ENCODE data around the gene DIDO1.

GRCh38 chr20:62370380-62370913, 3.3 kb upstream of the LAMA5 start:
- PRO-cap, 4 experiments: no peak in any of the 4 experiments
- RAMPAGE, long total RNA, 4 experiments: no peak in any of the 4 experiments

- PRO-cap, 4 experiments: peak in 4 of 4 experiments; most common minus-strand start chr20:62387339 (in 3)
- RAMPAGE, long total RNA, 4 experiments: no peak in any of the 4 experiments
Observed at GRCh38 chr20:62387233-62387887, 457 bp downstream of the RPS21 start.

DNA sequence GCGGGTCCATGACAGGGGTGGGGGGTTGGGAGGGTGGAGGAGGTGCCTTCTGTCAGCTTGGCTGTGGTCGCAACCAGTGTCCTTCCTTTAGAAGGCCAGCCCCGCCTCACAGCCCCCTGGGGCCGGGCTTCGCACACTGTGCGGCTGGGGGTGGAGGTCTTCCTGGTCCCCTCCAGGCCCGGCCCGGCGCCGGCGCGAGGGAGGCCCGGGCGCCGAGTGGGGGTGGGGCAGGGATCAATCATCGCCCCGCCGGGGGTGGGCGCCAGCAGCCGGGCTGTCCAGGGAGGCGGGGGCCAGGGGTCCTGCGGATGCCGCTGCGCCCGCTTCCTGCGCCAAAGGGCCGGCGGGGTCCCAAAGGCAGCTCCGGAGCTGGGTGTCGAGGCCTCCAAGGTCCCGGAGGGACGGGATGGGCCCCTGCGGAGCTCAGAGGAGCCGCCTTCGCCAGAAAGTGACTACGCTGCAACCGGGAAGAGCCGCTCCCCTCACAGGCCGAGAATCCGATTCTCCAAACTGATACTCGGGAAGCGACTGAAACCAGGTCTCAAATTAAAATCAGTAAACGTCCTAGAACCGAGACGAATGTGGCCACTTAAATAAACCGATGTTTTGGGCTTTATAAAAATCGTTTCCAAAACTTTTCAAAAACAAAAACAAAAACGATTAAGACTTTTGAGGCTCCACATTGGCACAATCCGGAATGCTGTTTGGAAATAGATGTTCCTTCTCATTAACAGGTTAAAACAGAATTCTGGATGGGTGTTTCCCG, 1.5 kb downstream of the GATA5 start:
- PRO-cap, 4 experiments: no peak in any of the 4 experiments
- RAMPAGE, long total RNA, 4 experiments: no peak in any of the 4 experiments

DNA sequence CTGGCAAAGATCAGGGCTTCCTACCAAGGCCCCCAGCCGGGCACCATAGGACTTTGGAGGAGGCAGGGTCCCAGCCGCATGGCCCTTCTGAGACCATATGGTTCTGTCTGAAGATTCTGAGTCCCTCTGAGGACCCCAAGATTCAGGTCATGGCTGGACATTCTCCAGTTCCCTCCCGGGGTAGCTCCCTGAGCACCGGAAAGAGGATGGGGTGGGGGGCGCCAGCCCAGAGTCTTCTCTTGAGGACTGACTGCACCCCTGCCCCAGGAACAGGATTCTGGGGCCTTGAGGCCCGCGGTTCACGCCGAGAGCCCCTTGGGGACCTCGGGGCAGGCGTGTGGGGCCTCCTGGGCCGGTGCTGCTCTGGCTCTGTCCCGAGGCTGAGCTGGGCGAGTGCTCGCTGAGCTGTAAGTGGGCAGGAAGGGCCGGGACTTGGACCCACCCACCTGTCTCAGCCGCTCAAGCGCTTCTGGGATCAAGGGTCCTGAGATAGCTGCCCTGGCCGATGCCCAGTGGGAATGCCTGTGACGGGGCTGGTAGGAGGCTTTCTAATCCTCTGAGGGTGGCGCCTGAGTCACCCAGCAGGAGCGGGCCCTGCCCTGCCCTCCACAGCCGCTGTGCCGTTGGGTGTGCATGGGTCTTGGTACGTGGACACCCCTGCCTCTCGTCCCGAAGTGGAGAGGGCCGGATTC, 42.9 kb upstream of the GATA5 start:
- PRO-cap, 4 experiments: no peak in any of the 4 experiments
- RAMPAGE, long total RNA, 4 experiments: no peak in any of the 4 experiments

DNA sequence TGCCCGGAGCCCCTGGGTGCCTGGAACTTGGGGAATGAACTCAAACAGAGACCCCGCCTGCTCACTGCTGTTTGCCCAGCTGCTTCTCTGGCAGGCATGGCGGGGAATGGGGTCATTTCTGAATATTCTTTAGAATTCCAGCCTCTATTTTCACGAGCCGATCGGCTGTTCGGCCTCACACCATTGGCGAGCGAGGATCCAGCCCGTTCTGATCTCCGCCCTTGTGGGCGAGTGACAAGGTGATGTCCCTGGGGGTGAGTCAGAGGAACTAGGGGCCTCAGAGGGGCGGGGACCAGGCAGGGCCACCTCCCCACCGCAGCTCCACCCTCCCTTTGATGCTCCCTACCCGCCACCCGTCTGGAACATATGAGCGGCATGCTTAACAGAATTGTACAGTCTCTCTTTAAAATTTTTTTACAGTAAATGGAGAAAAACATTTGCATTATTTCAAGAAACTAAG, 48.0 kb upstream of the GATA5 start:
- PRO-cap, 4 experiments: no peak in any of the 4 experiments
- RAMPAGE, long total RNA, 4 experiments: no peak in any of the 4 experiments

- PRO-cap, 4 experiments: no peak in any of the 4 experiments
- RAMPAGE, long total RNA, 4 experiments: no peak in any of the 4 experiments
Observed at GRCh38 chr20:62539606-62540083, 63.9 kb upstream of the GATA5 start.

DNA sequence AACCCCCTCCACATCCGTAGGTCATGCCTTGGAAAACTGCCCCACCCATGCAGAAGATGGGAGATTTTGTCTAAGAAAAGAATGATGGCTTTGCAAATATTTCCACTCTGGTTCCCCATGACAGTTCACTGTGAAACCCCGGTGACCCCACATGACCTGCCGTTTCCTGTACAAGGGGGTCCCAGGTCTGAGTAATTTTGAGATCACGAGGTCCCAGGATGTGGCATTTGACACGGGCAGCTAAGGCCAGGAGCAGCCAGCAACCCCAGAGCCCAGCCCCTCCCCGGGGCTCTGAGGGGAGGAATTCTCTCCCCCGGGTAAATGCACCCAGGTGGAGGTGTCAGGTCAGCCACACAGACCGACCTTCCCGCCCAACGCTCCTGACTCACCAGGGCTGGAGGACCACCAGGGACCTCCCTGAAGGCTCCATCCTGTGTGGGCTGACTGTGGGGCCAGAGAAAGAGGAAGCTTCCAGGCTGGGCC, 23.7 kb upstream of the SLCO4A1 start:
- PRO-cap, 4 experiments: peak in 1 of 4 experiments; most common plus-strand start position 226 of the sequence (in 1)
- RAMPAGE, long total RNA, 4 experiments: no peak in any of the 4 experiments

DNA sequence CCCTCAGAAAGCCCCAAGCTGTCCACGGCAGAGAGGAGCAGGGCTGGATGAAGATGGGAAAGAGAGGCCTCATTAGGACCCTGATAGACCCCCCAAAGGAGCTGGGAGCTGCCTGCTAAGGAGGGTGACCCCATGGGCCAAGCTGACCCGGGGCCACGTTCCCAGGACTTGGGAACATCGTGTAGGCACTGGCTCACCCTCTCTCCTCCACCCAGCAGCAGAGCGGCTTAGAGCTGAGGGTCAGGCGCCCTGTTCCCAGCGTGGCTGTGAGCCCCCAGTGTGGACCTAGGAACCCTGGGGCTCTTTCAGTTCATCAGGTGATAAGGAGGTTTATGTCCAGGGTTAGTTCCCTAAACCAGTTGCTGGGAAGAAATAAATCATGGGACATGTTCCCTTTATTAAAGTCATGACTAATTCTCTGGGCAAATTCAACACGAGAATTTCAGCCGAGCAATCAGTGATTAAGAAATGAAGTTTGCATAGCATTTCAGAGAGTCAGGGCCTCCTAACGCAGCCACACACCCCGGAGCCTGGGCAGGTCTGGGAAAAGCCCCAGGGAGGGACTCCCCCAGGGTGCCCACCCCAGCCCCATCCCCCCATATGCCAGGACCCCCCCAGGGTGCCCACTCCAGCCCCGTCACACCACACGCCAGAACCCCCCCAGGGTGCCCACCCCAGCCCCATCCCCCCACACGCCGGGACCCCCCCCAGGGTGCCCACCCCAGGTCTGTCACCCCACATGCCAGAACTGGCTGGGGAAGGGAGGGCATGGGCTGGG, 20.0 kb downstream of the SLCO4A1 start:
- PRO-cap, 4 experiments: no peak in any of the 4 experiments
- RAMPAGE, long total RNA, 4 experiments: no peak in any of the 4 experiments

- PRO-cap, 4 experiments: peak in 1 of 4 experiments; most common plus-strand start chr20:62686435 (in 1); most common minus-strand start chr20:62686386 (in 1)
- RAMPAGE, long total RNA, 4 experiments: start-site peak on the minus strand in 1 of 4 experiments, at chr20:62686227-62686307 at its widest, 12 reads per replicate
Observed at GRCh38 chr20:62685965-62686607, 22.6 kb upstream of the NTSR1 start.

DNA sequence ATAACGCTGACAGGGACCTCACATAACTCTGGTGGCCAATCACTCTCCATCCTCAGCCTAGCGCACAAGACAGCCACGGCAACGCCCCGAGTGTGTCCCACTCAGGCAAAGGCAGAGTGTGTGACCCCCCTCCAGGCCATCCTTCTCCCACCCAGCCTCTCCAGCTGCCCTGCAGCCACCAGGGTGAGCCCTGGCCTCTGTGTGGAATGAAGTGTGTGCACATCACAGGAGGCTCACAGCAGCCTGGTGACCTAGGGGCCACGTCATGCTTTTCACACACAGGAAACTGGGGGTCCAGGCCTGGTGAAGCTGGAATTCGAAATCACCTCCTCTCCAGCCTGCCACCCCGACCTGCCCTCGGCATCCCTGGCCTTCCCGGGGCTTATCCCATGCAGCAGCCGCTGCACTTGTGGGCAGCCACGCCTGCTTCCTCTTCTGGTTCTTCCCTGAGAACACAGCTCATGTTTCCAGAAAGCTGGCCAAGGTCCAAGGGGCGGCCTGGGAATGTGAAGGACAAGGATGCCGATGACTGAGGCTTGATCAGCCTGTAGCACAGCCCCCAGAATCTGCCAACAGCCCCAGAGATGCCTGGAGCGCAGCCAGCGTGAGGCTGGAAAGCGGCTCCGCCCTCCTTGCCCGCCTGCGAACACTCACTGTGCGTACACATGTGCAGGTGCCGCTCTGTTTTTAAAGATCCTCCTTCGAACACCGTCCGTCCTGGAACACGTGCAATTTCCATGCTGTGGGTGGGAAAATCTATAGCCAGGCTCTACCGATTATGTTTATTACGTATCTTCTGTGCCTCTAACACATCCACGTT, 4.2 kb upstream of the NTSR1 start:
- PRO-cap, 4 experiments: no peak in any of the 4 experiments
- RAMPAGE, long total RNA, 4 experiments: no peak in any of the 4 experiments

GRCh38 chr20:62814065-62815293, 2.4 kb upstream of the COL9A3 start:
- PRO-cap, 4 experiments: peak in 1 of 4 experiments; most common plus-strand start chr20:62814306 (in 1)
- RAMPAGE, long total RNA, 4 experiments: no peak in any of the 4 experiments

- PRO-cap, 4 experiments: no peak in any of the 4 experiments
- RAMPAGE, long total RNA, 4 experiments: no peak in any of the 4 experiments
Observed at GRCh38 chr20:62818271-62818881, 1.5 kb downstream of the COL9A3 start.

- PRO-cap, 4 experiments: peak in 2 of 4 experiments; most common plus-strand start chr20:62830967 (in 2)
- RAMPAGE, long total RNA, 4 experiments: no peak in any of the 4 experiments
Observed at GRCh38 chr20:62830781-62831297, 14.0 kb downstream of the COL9A3 start.

DNA sequence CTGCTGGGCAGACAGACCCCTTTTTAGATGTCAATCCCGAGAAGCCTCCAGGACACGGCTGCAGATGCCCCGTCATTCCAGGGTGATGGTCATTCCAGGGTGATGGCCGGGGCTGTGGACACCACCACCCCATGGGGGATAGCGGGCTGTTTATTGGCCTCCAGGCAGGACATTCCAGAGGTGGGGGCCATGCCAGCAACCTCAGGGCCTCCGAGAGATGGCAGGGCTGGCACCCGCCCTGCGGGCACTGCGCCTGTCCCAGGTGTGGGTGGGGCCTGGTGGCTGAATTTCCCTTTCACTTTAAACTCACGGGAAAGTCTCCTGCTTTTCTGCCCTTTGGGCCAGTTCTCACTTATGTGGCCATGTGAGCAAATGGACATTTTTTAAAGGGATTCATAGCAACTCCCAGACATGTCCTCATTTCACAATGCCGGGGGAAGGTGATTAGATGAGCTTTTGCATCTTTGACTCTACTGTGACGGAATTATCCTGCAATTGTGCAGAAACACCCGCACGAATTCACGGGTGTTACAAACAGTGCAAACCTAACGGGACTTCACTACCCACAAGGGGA, 14.6 kb downstream of the COL9A3 start:
- PRO-cap, 4 experiments: no peak in any of the 4 experiments
- RAMPAGE, long total RNA, 4 experiments: no peak in any of the 4 experiments

GRCh38 chr20:62874139-62874661, 12.6 kb upstream of the TCFL5 start:
- PRO-cap, 4 experiments: no peak in any of the 4 experiments
- RAMPAGE, long total RNA, 4 experiments: no peak in any of the 4 experiments

GRCh38 chr20:62878100-62878606, 16.5 kb upstream of the TCFL5 start:
- PRO-cap, 4 experiments: no peak in any of the 4 experiments
- RAMPAGE, long total RNA, 4 experiments: no peak in any of the 4 experiments

GRCh38 chr20:62885282-62885954, 23.8 kb upstream of the TCFL5 start:
- PRO-cap, 4 experiments: no peak in any of the 4 experiments
- RAMPAGE, long total RNA, 4 experiments: no peak in any of the 4 experiments

DNA sequence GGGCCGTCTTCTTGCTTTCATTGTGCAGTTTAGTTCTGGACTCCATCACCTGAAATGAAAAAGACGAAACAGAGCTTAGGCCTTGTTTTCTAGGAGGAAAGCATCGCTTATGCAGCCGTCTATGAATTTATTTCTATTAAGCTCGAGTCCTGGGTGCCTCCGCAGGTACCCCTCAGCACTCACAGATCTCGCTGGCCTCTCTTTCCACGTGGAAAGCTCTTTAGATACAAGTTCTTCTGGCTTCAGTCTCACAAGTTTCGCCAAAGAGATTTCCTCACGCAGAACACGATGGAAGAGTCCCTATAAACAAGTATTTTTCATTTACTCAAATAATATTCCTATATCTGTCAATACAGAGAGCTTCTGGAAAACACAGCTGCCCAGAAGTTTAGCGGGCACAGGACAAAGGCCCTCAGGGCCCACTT, 31.4 kb downstream of the DIDO1 start:
- PRO-cap, 4 experiments: no peak in any of the 4 experiments
- RAMPAGE, long total RNA, 4 experiments: no peak in any of the 4 experiments

- PRO-cap, 4 experiments: no peak in any of the 4 experiments
- RAMPAGE, long total RNA, 4 experiments: no peak in any of the 4 experiments
Observed at GRCh38 chr20:62898446-62899131, 27.7 kb downstream of the DIDO1 start.

DNA sequence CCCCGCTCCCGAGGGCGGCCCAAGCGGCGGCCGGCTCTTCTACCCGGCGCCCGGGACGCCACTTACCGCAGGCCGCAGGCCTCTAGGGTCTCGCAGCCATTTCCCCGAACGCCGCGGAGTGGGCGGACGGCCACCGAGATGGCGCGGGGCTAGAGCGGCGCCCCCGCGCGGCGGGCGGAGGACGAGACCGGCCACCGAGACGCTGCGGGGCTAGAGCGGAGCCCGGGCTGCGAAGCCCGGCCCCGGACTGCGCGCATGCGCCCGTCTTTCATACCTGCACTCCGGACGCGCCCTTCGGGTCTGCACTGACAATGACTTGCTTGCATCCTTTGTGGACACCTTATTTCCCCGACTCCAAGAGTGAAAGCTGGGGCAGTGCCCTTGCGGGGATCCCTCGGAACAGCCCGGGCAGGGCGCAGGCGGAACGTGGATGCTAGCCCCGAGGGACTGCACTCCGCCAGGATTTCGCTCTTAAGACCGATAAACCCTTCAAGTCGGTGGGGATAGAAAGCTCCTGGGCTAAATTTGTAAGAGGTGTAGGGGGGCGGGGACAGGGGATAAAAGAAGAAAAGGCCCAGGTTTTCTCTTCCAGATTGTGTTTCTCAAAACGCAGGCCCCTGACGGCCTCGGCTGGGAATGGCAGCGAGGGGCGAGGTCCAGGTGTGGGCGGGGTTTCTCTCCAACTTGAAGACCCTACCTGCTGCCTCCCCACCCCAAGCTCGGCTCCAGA, at the start of gene DIDO1:
Gene DIDO1, minus strand, starts transcription at position 140 of the 730 bp plus-strand sequence.
- PRO-cap, 4 experiments: peak in 4 of 4 experiments; most common plus-strand start position 271 of the sequence (in 2); most common minus-strand start position 120 of the sequence (in 2)
- RAMPAGE, long total RNA, 4 experiments: start-site peak on the minus strand in 2 of 4 experiments, centred at positions 128 to 136 of the sequence, 369 to 451 reads per replicate